Iris pigment epithelial cell (primary cell): Measurements from ENCODE around the gene MPHOSPH6.

- RRBS, result no CpG with 5 or more reads among the region's 19 CpGs
These were observed 88.0 kb downstream of the CMIP start for GRCh38 chr16:81532439-81533165.

DNA sequence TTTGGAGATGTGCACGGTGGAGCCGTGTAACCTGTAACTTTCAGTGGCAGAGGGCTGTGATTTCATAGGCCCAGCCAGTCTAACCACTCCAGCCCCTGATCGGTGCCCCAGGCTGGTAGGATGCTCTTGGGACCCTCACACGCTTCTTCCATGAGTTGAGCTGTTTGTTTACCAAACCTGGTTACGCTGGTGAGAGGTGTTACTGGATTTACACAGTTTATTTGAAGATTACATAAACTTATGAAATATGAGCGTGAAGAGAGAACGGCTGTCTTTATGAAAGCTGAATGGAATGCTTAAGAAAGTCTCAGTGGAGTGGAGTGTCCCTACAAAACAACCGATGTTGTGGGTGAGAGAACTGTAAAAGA lies 96.7 kb downstream of the CMIP start:
- RRBS, result no CpG with 5 or more reads among the region's 8 CpGs

DNA sequence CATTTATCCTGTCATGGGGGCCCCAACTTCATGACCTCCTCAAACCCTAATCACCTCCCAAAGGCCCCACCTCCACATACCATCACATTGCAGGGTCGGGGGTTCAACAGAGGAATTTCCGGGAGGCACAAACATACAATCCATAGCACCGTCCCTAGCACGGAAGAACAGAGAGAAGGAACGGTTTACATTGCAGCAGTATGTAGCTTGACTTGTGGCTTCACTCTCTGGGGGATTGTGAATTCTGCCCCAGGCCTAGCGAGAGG lies 98.1 kb downstream of the CMIP start:
- RRBS, result no CpG with 5 or more reads among the region's 6 CpGs

- RRBS, result no CpG with 5 or more reads among the region's 11 CpGs
These were observed 103.0 kb downstream of the CMIP start for GRCh38 chr16:81547478-81548064.

DNA sequence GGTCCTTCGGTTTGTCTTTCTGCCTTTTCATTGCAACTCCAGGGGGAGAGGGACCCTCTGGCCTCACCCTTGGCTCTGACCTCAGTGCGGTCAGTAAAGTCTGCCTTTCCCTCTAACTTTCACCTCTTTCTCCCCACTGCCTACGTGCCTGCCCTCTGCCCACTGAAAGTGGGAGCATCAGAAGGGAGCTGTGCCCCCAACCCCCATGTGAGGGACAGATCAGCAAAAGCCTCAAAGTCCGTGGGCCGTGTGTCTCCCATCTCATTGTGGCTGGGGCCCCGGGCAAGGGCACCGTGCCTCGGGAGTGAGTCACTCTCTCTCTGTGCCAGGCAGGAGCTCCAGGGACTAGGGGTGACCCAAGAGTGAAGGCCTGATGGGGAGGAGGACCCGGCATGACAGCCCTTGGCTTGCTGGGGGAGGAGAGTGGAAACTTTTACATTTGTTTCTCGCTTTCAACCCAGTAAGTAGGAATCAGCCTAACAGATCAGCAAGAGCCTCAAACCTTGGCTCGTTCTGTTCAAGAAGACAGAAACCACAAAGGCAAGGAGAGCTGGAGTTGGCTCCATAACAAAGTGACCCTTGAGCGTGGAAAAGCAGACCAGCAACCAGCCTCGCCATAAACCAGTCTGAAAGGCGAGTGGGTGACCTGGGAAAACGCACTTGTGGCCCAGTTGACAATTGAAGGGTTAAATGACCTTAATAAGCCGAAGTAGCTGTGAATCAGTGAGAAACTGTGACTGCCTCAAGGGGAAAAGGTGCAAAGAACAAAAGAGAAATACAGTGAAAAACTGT lies 123.8 kb downstream of the CMIP start:
- RRBS, result no CpG with 5 or more reads among the region's 16 CpGs

- RRBS, result no CpG with 5 or more reads among the region's 10 CpGs
These were observed 124.8 kb downstream of the CMIP start for GRCh38 chr16:81569328-81569837.

DNA sequence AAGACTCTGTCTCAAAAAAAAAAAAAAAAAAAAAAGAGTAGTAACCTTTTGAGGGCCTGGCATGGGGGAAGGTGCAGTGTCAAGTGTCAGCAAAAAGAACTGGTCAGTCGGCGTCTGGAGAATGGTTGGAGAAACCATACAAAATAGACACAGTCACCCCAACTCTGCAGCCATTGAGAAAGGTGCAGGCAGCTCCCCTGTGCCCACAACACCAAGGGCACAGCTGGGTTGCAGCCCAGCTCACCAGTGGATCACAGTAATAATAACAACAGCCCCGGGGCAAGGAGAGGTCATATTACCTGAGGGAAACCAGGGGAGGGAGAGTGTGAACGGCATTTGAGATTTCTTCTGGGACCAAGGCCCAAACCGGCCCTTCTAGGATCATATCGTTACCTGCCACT lies 154.3 kb downstream of the CMIP start:
- RRBS, result 45% methylated on average over 2 of the region's 6 CpGs

DNA sequence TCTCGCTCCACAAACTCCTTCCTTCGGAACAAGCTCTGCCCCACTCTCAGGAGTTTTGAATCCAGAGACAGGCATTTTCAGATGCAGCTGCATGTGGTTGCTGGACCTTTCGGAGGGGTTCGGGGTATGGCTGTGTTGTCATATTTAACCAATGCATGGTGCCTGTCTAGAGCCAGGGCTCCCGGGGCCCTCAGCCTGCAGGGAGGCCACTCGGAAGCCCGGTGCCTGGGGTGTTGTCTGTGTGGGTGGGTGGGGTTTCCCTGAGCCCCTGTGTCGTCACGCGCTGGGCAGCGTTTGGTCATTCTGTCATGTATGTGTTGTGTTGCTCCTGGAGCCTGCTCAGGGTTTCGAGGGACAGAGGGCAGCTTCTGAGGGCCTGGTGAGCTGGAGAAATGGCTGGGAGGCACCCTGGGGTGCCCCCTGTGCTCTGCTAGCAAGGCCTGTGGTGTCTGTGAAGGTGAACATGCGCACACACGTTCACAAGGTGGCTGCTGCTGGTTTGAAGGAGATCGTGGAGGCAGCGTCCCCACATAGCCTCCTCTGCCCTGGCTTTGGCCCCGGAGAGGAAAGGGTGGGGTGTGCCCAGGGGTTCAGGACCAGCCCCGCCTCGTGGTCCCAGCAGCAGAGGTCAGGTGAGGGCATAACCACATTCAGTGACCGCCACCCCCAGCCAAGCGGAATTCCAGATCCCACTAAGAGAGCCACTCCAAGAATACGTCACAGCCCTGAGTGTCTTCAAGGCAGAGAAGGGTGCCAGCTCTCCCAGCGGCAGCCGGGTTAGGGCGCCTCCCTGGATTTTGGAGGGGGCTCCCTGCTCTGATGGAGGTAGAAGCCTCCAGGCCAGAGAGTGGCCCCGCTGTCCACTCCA lies 98.9 kb upstream of the PLCG2 start:
- RRBS, result 83% methylated on average over 2 of the region's 26 CpGs

DNA sequence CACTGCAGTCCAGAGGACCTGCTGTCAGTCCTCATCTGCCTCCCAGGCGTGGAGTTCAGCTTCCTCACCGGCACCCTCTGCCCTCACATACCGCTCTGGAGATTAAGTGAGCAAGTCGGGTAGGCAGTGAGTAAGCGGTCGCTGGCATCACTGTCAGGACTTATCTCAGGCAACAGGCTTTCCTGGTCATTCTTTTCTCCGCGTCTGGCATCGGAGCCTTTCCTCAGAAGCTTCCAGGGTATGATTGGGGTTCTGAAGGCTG lies 92.7 kb upstream of the PLCG2 start:
- RRBS, result no CpG with 5 or more reads among the region's 9 CpGs

DNA sequence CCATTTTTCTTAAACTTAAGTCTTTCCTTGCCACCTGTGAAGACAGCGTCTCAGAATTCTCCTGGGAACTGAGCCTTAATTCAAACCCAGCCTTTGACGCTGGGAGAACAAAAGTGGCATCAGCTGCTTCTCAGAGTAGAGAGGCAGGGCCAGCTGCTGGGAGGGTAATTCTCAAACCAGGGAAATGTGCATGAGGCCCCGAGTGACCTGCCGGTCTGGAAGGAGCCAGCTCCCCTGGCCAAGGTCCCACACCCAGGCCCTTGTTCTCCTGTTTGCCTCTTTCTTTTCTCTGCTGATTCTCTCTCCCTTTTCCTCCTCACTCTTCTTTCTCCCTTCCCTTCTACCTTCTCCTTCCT lies 84.2 kb upstream of the PLCG2 start:
- RRBS, result no CpG with 5 or more reads among the region's 4 CpGs

- RRBS, result no CpG with 5 or more reads among the region's 22 CpGs
These were observed 75.5 kb upstream of the PLCG2 start for GRCh38 chr16:81703551-81704129.

- RRBS, result no CpG with 5 or more reads among the region's 23 CpGs
These were observed 69.2 kb upstream of the PLCG2 start for GRCh38 chr16:81709812-81710289.

GRCh38 chr16:81809907-81810645 lies 31.0 kb downstream of the PLCG2 start:
- RRBS, result no CpG with 5 or more reads among the region's 12 CpGs

- RRBS, result no CpG with 5 or more reads among the region's 3 CpGs
These were observed 31.9 kb downstream of the HSD17B2 start for GRCh38 chr16:82067023-82067382.

GRCh38 chr16:82083723-82084232 lies 48.7 kb downstream of the HSD17B2 start:
- RRBS, result no CpG with 5 or more reads among the region's 4 CpGs

DNA sequence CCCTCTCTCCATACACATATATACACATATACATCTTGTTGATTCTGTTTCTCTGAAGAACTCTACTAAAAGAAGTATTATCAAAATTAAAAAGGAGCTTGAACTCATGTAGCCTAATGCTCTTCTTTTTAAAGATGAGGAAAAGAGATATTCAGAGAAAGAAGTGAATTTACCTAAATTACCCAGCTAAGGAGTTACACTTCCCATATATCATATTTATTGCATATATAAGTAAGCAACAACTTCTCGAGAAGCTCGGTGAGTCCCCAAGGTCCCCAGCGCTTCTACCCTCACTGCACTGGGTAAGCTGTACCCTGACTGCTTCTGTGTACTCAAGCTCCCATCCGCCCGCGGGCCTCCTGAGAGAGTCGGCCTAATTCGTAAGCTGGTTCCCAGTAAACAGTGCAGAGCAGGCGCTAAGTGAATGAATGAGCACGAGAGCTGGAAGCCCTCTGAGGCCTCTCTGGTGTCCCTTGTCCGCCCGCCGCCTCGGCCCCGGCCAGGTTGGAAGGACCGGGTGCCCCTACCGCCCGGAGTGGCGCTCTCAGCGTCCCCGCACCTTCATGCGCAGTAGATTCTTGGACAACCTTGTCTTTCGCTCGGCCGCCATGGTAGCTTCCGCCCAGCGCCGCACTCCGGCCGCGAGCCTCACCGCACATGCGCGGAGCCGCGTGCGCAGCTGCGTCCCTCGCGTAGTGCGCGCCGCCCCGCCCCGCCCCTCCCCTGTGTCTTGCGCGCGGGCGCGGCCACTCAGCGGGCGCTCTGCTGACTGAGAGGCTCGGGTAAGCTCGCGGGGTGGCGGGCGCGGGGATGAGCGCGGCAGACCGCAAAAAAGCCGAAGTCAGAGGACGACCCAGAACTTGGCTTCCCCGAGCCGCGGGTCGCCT lies at the start of gene MPHOSPH6:
Gene MPHOSPH6, minus strand, starts transcription at position 659 of the 887 bp plus-strand sequence.
- RRBS, result 0% methylated on average over 9 of the region's 67 CpGs

DNA sequence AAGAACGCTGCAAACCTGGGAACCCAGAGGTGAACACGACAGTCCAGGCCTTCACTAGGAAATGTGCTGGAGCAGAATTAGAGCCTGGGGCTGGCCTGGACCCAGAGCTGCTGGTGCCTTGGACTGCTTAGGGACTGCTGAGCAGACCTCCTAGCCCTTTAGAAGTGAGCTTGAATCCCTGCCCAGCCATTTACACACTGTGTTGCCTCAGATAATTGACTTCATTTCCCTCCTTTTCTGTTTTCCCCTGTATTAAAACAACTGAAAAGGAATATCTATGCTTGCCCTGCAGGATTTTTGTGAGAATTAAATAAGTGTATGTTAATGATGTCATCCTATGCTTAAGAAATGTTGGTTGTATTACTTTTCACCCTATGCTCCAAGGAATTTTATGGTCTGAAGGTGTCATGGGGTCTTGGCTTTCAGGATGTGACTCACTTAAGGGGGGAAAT lies 11.4 kb downstream of the CDH13 start:
- RRBS, result no CpG with 5 or more reads among the region's 2 CpGs

DNA sequence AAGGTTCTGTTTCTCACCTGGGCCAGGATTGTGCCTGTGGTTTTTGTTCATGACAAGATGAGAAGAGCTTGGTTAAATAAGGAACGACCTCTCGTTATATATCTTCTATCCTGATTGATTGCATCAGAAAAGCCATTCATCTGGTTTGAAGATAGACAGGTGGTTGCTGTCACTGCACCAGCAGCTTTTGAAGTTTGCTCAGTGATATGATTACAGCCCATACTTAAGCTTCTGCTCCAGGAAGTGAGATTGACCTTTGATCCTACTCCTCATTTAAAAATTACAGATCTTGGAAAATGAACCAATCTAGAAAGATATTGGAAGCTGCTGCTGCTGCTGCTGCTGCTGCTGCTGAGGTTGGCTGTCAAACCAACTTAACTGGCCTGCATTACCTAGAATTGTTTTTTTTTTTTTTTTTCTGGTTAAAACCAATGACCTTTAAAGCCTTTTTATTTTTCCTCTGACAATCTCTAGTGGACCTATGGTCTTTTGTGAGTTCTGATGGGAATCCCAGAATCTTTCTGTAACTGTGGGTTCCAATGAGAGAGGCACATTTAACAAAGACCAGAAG lies 25.6 kb downstream of the CDH13 start:
- RRBS, result no CpG with 5 or more reads among the region's 2 CpGs

- RRBS, result no CpG with 5 or more reads among the region's 8 CpGs
These were observed 475.4 kb downstream of the CDH13 start for GRCh38 chr16:83102091-83102686.

- RRBS, result no CpG with 5 or more reads among the region's 2 CpGs
These were observed 334.6 kb upstream of the HSBP1 start for GRCh38 chr16:83473317-83473516.